Bile duct (tissue), 1 donor: ENCODE measurements around the genes SLC4A10 and DPP4.

- PRO-cap = no peak
Observed at GRCh38 chr2:158967257-158967716, 1.2 kb upstream of the TANC1 start.

DNA sequence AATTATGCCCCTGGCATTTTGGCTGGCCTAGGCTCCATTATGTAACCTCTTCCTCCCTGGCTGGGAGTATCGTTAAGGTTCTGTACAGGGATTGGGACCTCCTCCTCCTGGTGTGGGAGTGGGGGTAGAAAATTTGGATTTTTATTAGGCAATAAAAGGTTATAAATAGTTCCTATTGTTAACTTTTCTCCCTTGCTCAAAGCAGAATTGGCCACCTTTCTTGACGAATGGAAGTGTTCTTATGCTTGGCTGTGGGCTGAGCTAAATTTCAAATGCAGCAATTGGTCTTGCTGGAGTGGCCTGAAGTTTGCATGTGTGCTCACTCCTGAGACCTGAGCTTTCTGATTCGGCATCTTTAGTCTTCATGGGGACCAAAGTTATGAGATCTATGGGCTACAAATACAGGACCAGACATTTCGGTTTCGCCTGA, 148.7 kb downstream of the WDSUB1 start:
- PRO-cap = no peak

- PRO-cap = no peak
Observed at GRCh38 chr2:159164468-159164955, 122.0 kb downstream of the WDSUB1 start.

- PRO-cap = no peak
Observed at GRCh38 chr2:159211536-159212141, 74.9 kb downstream of the WDSUB1 start.

GRCh38 chr2:159347281-159347810, 60.8 kb upstream of the WDSUB1 start:
- PRO-cap = no peak

DNA sequence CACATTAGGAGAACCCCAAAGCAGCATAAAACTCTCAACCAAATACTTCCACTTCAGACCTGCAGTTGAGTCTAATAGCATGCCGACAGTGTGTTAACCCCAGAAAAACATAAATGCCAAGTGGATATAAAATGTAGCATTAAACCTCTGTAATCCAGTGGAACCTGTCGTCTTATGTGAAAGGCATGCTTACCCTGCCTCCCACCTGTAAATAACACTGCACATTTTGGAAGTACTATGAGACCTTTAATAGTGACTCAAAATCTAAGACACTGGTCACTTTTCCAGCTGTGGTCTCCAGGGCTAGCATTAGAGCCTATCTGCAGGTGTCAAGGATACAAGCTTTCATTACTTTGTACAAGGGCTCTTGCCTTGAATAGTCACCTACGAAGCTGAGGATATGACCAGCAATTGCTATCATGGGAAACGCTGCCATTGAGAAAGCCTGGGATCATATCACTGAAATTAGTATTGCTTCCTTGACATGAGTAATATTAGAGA, 79.7 kb upstream of the WDSUB1 start:
- PRO-cap = no peak

GRCh38 chr2:159412268-159412710, 125.8 kb upstream of the WDSUB1 start:
- PRO-cap = no peak

DNA sequence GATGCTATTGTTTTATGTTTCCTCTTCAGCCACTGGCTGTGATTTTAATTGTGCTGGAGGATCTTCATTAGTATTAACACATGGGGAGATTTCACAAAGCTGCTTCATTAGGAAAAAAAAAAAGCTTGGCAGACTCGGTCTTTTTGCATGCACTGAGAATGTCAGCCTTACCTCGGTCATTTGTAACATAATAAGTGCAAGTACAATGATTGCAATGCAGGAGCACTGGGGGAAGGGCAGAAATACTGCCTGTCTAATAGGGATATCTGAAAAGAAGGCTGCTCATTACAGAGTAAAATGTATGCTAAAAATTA, 1.3 kb upstream of the BAZ2B start:
- PRO-cap = no peak

DNA sequence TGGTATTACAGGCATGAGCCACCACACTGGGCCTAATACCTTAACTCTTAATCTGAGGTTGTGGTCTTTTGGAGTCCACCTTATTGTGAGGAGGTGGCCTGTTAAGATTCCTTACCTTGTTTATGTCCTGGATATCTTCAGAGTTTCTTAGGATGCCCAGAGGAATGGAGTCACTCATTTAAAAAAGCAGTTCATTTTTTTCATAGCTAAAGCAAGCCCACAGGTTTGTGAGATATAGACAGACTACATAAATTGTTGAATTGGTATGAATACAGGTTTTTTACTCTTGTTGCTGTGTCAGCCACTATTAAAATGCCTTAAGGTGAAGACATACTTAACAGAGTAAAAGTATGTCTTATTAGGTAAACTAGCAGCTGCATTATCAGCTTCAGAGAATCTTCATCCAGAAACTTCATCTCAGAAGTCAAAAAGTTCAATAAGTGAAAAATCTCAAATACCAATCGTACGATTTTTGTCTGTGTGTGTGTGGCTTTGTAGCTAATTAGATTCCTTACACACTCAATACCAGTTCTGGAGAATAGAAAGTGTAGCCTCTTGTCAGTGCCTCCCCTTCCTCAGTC, 8.9 kb downstream of the MARCHF7 start:
- PRO-cap = no peak

DNA sequence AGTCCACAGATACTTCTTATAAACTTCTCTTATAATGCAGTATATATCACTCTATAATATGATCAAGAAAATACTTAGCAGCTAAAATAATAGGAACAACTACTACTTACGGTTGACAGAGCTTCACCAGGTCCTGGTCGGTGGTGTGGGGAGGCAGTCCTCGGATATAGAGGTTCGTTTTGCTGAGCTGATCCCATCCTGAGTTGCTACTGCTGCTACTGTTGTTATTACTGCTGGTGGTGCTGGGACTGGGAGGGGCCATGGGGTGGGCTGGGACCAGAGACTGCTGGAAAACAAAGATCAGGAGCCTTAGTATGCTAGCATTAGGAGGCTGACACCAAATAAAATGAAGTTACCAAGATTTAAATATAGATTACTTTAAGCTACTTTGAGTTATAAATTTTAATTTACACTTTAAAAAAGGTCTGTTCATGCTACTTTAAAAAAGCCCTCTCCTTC, 126.5 kb downstream of the RBMS1 start:
- PRO-cap = no peak

- PRO-cap = bidirectional peak, plus-strand start at chr2:160407048, minus-strand start at chr2:160406894
Observed at GRCh38 chr2:160406574-160407290, 86.9 kb downstream of the RBMS1 start.

DNA sequence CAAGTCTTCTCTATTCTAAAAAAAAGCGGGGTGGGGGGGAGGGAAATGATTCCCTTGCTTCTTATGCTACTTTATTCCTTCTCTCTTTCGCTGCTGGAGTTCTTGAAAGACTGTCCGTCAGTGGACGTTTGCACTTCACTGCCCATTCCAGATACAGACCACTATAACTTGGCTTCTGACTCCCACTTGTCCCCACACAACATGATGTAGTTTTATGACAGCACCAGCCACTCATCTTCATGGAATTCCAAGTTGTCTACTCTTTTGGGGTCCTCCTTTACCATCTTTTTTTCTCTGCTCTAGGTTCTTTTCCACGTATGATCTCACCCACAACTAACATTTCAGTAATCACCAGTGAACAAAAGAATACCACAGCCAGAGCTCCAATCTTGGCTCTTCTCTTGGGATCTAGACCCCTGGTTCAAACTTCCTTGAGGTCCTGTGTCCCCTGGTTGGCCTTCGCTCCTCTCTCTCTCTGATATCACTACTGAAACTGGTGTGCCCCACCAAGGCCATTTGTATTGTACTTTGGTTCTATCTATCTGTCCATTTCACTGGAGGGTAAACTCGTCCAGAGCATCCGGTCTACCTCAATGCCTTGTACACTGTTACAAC, 70.2 kb downstream of the RBMS1 start:
- PRO-cap = no peak

DNA sequence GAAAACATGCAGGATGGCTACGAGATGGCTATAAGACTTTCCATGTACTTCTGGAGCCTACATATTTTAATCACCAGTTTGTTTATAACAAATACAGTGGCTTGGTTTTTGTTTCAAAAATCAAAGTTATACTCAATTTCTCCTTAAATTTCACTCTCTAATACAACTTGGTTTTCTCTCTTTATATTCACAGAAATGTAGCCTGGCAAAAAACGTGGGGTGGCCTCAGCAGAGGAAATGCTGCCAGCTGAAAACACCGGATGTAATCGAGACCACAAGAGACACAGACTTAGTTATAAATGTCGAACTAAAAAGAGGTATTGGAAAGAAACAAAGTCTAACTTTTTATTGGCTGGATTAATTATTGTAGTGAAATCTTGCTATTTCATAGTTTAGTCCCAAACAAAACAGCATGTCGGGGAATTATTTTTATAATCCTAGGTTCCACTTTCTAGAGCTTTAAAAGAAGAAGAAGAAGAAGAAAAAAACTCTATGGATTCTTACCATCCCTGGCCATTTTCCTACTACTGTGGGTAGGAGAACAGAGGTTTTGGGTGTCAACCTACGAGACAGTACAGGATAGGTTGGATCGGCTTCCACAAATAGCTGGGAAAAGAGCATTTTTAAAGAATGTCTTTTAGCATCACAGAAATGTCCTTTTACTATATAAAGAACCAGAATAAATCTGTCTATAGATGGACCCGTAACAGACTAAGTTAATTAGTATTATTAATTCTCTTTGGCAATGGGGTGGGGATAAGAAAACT, 65.4 kb downstream of the RBMS1 start:
- PRO-cap = no peak

DNA sequence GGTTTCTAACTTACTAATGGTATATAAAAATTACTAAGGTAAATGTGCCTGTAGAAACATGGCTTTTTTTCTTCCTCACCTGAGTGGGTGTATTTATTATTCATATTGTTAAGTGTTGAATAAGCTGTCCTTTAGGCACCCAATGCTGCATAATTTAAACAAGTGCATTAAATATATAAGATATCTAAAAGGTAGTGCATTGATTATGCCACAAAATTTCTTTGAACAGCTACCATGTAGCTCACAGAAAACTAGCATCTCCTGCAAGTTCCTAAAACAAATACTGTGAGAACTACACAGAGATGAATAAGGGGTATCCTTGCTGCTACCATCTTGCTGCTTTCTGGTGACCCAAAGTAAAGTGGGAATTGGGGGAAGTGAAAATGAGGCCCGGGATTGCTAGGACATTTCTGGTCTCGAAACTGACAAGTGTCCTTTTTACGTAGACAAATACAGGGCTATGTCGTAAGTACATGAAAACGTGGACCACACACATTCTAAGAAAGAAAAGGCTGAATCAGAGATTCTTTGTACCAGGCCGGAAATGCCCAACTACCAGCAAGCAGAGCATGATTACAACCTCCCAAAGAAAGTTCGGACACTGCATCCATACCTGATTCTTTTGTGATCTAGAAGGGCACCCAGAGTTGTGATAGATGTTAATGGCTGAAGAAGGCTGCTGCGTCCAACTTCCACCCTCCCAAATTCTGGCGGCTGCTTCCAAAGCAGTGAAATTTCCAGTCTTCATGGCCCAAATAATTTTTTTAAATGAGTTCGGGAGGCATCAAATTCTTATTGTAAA, 1.8 kb downstream of the RBMS1 start:
- PRO-cap = unidirectional peak, plus-strand start at position 554 of the sequence

DNA sequence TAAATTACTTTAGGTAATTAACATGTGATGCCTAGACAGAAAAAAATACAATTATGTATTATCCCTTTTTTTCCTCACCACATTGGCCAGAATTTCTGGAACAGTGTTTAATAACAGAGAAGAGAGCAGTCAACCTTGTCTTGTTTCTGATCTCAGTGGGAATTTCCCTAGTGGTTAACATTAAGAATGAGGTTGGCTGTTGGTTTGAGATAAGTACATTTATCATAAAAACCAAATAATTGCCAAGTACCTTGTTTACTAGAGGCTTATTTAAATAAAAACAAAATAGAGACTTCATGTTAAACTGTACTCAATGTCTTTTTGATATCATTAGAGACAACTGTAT, 21.2 kb upstream of the TANK start:
- PRO-cap = no peak

DNA sequence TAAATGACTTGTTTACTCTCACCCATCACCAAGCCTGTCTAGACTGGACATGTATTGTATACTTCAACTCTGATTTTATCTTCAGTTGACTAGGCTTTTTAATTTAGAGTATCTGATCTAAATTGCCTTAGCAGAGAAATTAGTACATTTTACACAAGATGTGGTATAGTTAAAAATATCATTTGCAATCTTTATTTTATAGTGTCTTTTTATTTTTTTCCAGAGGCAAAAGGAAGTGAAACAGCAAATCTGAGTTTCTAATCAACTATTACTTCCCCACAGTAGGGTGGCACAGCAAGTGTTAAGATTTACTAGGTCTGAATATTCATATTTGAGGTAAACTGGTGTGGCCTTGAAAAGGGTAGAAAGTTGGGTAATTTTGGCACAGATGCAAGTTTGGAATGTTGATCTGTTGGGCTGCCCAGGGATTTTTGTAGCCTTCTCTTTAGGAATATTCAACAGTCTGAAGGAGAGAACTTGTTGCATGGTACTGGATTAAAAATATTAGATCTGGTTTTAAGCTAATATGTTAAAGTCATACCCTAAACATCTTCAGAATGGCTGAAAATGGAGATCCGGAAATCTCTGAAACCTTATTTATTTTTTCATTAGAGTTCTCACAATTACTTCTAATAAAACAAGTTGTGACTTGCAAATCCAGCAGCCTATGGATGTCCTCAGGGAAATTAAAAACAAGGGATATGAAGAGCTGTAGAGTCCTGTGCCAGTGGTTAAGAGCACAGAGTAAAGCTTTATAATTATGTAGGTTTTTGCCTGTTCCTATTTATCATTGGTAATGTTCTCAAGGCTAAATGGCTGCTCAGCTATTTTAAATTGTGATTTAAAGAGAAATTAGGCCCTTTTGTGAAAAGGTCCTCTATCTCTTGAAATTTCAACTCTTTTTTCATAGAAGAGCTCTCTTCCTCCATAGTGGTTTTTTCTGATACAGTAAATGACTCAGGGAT, 10.8 kb downstream of the TANK start:
- PRO-cap = no peak

GRCh38 chr2:161624237-161624957, at the start of gene SLC4A10:
Gene SLC4A10, plus strand, starts transcription at chr2:161624416.
- PRO-cap = no peak

DNA sequence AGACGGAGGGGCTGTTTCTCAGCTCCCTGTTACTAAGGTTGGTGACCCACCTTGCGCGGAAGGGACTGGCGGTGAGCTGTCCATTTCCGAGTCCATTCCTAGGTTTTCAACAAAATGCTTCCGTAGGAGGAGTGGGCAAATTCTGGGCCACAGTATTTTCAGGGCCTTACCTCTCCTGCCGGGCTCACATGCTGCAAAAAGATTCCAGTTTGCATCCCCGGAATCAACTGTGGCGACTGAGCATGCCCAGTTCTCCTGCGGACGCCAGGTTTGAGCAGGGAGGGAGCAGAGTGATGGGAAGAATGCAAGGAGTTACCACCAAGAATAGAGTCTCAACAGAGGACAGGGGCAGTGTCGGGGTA, 1.3 kb downstream of the SLC4A10 start:
- PRO-cap = no peak

DNA sequence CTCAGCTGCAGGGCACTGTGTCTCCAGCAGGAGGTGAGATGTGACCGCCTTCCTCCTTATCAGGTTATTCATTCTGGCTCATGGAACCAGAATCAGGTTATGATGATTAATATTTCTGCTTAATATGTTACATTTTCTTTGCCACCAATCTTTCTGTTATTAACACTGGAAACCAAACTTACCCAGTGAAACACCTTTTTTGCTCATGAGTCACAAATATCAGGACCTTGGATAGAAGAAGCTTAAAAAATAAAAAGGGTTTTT, 85.4 kb downstream of the DPP4 start:
- PRO-cap = no peak

DNA sequence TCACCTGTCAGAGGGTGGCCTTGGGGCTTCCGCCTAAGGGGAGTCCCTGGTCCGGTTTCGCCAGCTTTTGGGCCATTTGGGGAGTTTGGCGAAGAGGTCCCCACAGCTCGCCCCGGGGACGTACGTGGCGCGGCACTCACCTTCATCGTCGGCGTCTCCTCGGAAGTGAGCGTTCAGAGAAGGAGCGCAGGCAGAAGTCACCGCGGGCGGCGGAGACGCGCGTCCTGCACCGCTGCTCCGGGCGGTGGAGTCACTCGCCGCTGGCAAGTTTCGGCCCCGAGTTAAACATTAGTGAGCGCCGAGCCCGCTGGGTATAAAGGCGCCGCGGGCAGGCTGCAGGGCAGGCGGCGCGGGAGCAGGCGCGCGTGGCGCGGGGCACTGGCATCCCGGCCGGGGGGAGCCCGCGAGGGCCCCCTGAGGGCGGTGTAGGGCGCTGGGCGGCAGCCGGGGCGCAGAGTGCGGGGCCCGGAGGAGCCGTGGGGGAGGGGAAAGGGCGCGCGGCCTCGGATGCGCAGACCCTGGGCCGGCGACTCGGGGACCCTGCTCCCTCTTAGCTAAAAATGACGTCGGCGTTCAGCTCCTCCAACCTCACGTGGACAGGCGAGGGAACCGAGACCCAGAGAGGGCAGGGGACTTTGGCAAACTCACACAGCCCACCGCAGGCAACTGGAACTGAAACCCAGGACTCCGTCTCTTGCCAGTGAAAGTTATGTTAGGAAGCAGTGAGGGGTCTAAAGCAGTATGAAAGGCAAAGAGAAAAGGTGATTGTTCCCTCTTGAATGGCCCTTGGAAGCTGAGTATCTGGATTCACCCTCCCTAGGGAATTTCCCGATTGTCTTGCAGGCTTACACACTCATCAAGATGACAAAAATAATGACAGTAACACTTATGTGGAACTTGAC, at the start of gene DPP4:
Gene DPP4, minus strand, starts transcription at position 380 of the 902 bp plus-strand sequence.
- PRO-cap = bidirectional peak, plus-strand start at position 343 of the sequence, minus-strand start at position 167 of the sequence